Umbilical cord (tissue), 2 donors: ENCODE measurements around a stretch of chr2.

- RAMPAGE, long total RNA: no peak
Observed at GRCh38 chr2:190435879-190437183, 28.2 kb downstream of the MFSD6 start.

GRCh38 chr2:190471553-190472051 lies 62.9 kb downstream of the NEMP2 start:
- RAMPAGE, long total RNA: no peak

- RAMPAGE, long total RNA: no peak
Observed at GRCh38 chr2:190472052-190472874, 62.3 kb downstream of the NEMP2 start.

DNA sequence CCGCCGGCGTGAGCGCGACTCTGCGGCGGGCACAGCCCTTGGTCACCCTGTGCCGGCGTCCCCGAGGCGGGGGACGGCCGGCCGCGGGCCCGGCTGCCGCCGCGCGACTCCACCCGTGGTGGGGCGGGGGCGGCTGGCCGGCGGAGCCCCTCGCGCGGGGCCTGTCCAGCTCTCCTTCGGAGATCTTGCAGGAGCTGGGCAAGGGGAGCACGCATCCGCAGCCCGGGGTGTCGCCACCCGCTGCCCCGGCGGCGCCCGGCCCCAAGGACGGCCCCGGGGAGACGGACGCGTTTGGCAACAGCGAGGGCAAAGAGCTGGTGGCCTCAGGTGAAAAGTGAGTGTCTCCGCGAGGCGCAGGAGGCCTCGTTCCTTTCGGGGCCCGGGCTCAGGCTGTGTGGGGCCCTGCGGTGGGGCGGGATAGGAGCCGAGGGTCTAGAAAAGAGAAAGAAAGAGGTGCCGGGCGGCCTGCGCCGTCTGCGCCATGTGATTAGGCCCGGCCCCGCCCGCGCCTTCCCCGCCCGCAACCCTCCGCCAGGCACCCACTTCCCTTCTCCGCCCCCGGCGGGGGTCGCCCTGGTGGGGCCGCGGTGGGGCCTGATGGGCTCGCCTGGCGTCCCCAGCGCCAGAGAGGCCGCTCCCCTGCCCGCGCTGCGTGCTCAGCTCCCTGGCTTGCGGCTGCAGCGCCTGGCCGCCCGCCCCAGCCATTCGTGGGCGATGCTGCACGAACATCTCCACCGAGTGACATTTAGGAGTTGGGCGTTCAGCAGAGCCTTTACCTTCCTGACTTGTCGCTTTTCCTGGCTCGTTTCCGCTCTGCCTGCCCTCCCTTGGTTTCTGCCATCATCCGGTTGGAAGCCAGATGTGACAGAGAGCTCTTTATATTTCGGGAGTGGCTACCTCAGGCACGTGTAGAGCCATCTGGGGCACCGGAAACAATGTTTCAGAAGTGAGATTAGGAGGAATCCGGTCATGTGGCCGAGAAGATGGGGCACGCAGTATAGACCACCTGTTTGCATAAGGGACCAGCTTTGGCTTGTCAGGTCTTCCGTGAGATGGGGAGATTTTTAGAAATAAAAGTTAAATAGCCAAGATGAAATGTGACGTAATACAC lies 871 bp downstream of the GLS start:
- RAMPAGE, long total RNA: no peak

- RAMPAGE, long total RNA: no peak
Observed at GRCh38 chr2:190896815-190897363, 16.3 kb downstream of the GLS start.

GRCh38 chr2:190931443-190932019 lies 50.9 kb downstream of the GLS start:
- RAMPAGE, long total RNA: no peak

GRCh38 chr2:190947677-190948468 lies 66.1 kb downstream of the STAT1 start:
- RAMPAGE, long total RNA: no peak

GRCh38 chr2:190969208-190970265 lies 44.4 kb downstream of the STAT1 start:
- RAMPAGE, long total RNA: no peak

DNA sequence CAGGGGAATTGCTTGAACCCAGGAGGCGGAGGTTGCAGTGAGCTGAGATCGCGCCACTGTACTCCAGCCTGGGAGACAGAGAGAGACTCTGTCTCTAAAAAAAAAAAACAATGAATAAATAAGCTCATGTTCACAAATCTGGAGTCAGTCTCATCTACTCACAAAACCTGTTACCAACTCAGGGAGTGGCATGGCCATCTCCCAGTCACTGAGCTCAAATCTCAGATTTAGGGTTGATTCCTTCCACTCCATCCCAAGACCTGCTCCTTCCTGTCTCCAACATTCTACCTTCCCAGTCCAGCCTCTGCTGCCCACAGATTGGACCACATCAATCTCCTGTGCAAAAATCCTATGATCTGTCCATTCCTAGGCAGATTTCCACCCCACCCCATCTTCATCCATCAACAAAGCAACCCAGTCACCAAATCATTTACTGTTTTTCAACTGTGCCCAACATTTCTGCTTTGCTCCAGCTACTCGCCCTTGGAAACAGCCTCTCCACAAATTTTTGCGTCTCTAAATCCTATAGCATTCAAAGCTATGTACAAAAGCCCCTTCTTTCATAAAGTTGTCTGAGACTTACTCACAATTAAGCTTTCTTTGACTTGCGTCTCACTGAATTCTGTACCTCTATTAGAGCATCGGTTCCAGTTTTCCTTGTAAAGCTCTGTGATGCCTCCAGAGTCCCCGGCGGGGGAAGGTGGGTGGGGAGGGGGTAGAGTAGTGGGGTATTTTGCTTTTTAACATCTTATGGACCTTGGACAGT lies 1.5 kb downstream of the STAT1 start:
- RAMPAGE, long total RNA: no peak

DNA sequence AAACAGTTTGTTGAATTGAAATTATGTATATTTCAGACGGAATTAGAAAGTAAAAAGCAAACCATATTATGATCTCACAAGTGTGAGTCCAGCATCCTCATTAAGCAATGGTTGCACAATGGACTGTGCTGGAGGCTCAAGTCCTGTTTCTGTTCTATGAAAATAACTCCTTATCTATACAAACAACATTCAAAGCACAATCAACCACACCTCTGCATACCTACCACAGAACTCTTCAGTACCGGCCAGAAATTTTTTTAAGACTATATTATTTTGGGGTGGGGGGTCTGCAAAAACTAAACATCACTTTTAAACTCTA lies 902 bp downstream of the STAT1 start:
- RAMPAGE, long total RNA: no peak

GRCh38 chr2:191013429-191013722 lies 595 bp downstream of the STAT1 start:
- RAMPAGE, long total RNA: no peak

- RAMPAGE, long total RNA: no peak
Observed at GRCh38 chr2:191024382-191024795, 10.4 kb upstream of the STAT1 start.

- RAMPAGE, long total RNA: no peak
Observed at GRCh38 chr2:191064430-191065037, 50.6 kb upstream of the STAT1 start.

DNA sequence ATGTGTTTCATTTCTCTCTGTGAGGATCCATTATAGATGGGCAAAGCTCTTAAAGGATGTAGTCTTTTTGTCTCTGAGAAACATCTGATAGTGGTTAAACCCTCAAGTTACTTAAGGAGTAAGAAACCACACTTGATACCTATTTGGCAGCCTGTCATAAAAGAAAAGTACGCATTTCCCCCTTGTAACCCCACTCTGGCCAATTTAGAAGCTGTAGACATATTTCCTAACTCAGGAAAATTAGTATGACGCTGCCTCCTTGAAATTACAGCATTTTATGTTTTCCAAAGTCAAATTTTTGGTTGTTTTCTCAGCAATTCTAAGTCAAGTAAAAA lies 2.0 kb downstream of the STAT4 start:
- RAMPAGE, long total RNA: no peak

DNA sequence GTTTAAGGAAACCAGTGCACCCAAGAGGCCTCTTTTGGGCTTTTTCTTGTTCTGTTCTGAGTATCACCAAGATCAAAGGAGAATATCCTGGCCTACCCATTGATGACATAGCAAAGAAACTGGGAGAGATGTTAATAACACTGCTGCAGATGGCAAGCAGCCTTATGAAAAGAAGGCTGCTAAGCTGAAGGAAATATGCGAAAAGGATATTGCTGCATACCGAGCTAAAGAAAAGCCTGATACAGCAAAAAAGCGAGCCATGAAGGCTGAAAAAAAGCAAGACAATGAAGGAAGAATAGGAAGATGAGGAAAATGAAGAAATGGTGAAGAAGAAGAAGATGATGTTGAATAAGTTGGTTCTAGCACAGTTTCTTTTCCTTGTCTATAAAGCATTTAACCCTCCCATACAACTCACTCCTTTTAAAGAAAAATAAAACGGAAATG lies 23.7 kb upstream of the STAT4 start:
- RAMPAGE, long total RNA: no peak

GRCh38 chr2:191249240-191250056 lies 4.2 kb downstream of the MYO1B start:
- RAMPAGE, long total RNA: no peak

GRCh38 chr2:191392794-191393218 lies 147.6 kb downstream of the MYO1B start:
- RAMPAGE, long total RNA: no peak

DNA sequence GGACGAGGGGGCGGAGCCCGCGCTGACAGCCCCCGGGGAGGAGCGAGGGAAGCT lies 171 bp upstream of the NABP1 start:
- RAMPAGE, long total RNA: no peak

DNA sequence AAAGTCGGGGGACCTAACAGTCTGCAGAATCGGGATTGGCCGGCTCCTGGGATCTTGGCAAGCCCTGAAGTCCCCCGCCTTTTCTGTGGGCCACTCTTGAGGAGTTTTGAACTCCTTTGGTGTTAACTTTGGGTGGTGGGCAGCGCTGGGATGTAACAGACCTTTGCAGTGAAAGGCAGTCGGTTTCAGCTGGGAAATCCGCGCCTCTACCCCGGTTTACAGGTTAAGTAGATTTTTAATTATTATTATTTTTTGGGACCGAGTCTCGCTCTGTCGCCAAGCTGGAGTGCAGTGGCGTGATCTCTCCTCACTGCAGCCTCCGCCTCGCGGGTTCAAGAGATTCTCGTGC lies 1.2 kb downstream of the NABP1 start:
- RAMPAGE, long total RNA: no peak

GRCh38 chr2:191692351-191693565 lies 14.8 kb downstream of the NABP1 start:
- RAMPAGE, long total RNA: no peak